Thoracic aorta (tissue), 1 donor: ENCODE measurements around a stretch of chr1.

DNA sequence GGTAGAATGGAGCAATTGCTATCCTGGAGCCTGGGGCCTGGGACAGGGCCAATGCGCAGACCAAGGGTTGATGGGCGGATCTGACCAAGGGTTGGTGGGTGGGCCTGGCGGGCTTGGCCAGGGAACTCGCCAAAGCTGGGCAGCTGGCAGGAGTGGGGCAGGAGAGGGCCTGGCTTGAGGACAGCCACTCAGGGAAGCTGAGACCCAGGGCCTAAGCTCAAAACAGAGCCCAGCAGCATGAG, 70.9 kb upstream of the POU3F1 start:
- RAMPAGE, long total RNA = no peak

GRCh38 chr1:38270316-38270930, 223.8 kb upstream of the POU3F1 start:
- RAMPAGE, long total RNA = no peak

GRCh38 chr1:38474513-38475209, 384.9 kb downstream of the RRAGC start:
- RAMPAGE, long total RNA = no peak

- RAMPAGE, long total RNA = no peak
Measured at GRCh38 chr1:38579830-38580152, 279.8 kb downstream of the RRAGC start.

DNA sequence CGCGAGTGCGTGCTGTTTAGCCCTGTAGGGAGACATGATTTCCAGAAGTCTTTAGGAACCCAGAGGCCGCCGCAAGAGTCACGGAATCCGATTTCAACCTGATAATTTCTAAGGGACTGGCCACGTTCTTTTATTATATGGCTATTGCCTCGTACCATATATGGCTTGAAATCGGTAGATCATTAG, 851 bp downstream of the AKIRIN1 start:
- RAMPAGE, long total RNA = no peak

GRCh38 chr1:38993169-38993618, 2.1 kb downstream of the AKIRIN1 start:
- RAMPAGE, long total RNA = no peak

- RAMPAGE, long total RNA = no peak
Measured at GRCh38 chr1:39035406-39035795, 9.3 kb downstream of the NDUFS5 start.

DNA sequence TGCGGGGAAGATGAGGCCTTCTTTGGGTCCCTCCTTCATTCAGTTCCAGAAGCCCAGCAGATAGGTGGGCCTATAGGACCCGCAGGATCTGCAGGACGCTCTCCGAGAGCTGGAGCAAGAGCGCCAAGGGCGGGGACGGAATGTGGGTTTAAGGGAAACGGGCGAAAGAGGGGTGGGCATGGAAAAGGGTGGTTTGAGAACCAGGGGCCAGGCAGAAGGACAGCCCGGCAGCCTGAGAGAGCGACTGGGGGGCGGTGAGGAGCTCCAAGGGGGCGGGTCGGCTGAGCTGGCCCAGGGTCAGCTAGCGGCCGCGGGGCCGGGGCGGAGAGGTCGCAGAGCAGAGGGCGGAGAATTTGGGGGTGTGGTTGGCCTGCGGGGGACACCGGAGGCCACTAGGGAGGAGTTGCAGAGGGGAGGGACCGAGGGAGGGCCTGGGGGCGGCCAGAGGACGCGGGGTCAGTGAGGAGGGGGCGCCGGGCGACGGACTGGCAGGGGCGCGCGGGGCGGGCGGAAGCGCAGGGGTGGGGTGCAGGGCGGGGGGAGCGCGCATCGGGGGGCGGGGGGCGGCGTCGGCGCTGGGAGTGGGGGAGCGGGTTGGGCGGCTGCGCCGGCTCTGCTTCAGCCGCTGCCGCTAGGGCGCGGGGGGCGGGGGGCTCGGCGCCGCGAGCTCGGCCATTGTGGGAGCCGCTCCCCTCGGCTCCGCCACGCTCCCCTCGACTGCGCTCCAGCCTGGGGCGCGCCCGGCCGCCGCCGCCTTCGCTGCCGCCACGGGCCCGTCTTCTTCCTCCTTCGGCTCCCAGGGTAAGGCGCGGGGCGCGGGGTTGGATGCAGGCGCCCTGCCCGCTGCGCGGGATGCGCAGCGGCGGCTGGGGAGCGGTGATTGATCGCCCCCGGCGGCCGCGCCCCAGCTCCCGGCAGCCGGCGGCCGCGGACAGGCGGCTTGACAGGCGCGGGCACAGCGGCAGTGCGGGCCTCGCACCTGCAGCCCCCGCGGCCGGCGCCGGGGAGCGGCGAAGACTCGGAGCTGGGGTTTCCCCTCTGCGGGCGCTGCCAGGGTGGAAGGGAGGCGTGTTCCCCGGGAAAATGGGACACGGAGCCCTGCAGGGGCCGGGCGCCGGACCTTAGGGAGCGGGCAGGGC, 55.0 kb downstream of the NDUFS5 start:
- RAMPAGE, long total RNA = no peak

DNA sequence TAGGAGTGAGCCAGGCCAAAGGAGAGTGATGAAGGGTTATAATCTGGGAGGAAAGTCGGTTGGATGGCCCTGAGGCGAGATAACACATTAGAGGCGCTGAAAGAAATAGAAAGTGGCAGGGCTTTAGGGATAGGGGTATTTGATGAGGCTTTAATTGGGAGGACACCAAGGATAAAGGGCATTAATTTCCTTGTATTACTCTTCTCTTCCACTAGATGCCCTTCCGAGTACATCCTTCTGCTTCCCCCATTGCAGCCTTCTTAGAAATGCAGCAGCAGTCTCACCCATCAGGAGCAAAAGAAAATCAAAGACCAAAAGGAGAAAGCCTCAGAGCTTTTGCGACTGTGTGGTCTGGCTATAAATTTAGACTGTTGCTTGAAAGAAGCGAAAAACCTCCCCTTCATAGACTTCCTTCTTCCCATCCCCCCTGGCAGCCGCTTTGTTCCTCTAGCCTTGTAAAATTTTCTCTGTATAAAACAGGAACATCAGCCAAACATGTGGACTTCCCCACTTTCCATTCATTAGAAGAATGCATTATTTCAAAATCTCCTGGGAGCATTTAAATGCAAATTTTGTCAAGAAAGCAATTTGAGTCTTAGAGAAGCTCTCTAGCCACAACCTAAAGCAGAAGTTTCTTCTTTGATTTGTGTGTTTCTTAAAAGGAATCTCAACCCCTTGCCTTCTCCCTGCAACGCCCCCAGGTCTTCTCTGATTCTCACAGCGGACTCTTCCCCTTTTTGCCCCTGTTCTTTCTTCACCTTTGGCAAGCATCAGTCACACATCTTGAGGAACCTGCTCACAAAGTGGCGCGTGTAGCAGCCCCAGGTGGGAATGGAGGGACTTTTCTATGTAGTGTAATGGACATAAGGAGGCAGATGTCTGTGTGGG, 76.6 kb downstream of the NDUFS5 start:
- RAMPAGE, long total RNA = no peak

DNA sequence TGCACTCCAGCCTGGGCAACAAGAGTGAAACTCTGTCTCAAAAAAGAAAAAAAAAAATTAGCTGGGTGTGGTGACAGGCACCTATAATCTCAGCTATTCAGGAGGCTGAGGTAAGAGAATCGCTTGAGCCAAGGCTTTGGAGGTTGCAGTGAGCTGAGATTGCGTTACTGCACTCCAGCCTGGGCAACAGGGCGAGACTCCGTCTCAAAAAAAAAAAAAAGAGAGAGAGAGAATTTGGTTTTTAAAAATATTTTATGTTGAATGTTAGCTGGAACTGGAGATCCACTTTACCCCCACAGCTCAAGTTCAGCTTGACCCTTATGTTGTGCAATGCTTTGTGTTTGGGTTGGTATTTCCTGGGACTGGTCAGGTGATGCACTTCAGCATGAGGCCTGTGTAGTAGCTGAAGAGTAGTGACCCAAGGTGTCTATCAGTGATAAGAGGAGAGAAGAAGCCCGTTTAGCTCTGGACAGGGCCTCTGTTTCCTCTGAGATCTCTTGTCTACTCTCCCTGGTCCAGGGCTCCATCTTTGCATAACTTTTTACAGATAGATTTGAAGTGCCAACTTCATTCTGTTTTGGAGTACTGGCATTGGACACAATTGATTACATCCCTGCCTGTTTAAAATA, 36.7 kb upstream of the MACF1 start:
- RAMPAGE, long total RNA = no peak

DNA sequence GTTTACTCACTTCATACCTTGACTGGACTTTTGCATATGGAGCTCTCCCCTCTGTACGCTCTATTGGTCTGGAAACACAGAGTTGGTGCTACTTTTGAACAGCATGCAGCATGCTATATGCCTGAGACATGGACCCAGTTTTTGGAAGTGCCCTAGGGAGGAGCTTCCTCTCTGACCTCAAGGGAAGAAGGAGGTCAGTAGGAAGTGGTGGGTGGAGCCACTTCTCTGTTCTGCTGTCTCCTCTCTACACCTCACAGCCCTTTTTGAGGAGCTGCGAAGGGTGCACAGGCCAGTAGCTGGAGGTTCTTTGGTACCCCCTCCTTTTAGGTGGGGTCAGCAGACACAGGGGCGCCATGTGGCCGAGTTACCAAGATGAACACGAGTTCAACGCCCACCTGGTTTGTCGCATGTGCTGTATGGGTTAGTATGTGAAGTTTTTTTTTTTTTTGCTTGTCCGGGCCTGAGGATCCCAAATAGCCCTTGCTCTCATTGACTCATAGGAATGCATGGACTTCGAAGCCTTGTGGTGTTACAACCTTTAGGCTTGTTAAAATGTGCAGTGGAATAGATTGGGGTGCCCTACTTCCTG, 10.6 kb downstream of the MACF1 start:
- RAMPAGE, long total RNA = no peak

DNA sequence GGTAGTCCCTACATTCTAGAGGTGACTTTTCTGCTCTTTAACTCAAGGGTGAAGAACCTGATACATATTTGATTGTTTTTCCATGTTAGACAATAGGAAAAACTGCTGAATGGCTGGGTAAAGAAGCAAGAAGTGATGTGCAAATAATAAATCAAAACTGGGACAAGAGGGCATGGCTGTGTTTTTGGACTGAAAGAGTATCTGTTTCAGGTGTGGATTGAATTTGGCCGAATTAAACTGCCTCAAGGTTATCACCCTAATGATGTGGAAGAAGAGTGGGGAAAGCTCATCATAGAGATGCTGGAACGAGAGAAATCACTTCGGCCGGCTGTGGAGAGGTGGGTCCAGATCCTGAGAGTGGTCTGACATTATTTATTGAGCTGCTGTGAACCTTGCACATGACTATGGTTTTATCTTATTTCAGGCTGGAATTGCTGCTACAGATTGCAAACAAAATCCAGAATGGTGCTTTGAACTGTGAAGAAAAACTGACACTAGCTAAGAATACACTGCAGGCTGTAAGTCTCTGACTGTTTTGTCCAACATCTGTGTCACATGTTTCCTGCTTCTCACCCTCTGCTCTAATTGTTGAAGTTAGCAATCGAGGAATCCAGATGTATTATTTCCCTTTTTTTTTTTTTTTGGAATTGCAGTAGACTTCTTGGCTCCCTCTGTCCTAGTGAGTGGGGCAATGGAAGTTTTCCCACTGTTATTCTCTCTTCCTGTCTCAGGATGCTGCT, 80.5 kb downstream of the MACF1 start:
- RAMPAGE, long total RNA = no peak

DNA sequence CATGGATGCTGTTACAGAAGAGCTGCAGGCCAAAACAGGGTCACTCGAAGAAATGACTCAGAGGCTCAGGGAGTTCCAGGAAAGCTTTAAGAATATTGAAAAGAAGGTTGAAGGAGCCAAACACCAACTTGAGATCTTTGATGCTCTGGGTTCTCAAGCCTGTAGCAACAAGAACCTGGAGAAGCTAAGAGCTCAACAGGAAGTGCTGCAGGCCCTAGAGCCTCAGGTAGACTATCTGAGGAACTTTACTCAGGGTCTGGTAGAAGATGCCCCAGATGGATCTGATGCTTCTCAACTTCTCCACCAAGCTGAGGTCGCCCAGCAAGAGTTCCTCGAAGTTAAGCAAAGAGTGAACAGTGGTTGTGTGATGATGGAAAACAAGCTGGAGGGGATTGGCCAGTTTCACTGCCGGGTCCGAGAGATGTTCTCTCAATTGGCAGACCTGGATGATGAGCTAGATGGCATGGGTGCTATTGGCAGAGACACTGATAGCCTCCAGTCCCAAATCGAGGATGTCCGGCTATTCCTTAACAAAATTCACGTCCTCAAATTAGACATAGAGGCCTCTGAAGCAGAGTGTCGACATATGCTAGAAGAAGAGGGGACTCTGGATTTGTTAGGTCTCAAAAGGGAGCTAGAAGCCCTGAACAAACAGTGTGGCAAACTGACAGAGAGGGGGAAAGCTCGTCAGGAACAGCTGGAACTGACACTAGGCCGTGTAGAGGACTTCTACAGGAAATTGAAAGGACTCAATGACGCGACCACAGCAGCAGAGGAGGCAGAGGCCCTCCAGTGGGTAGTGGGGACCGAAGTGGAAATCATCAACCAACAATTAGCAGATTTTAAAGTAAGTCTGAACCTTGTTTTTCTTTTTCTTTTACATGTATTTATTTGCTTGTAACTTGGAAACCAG, 103.4 kb upstream of the BMP8A start:
- RAMPAGE, long total RNA = no peak

- RAMPAGE, long total RNA = no peak
Measured at GRCh38 chr1:39432226-39432855, 59.1 kb upstream of the BMP8A start.

DNA sequence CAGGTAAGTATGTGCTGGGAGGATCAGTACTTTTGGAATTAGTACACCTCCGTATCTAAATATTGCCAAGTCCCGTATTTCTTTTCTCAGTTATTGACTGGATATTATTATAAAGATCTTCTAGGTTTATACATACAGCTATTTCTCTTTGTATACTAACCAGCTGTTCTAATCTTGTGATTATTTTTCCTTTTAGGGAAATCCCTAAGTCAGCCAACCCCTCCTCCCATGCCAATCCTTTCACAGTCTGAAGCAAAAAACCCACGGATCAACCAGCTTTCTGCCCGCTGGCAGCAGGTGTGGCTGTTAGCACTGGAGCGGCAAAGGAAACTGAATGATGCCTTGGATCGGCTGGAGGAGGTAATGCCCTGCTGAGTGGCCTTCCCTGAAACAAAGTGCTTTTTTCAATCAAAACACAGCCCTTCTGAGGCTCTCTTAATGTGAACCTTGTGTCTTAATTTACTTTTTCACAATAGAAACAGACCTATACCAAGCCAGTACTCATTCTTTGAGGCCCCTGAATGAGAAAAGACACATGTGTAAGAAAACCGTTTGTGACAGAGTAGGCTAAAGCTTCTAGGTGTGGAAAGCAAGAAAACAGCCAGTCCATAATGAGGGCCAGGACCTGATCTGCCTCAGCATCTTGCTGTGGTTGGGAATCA, 32.4 kb upstream of the BMP8A start:
- RAMPAGE, long total RNA = no peak

GRCh38 chr1:39508905-39509249, 17.4 kb downstream of the BMP8A start:
- RAMPAGE, long total RNA = no peak

GRCh38 chr1:39560222-39560879, 16.2 kb downstream of the PABPC4 start:
- RAMPAGE, long total RNA = no peak

- RAMPAGE, long total RNA = no peak
Measured at GRCh38 chr1:39568585-39569273, 7.9 kb downstream of the PABPC4 start.

DNA sequence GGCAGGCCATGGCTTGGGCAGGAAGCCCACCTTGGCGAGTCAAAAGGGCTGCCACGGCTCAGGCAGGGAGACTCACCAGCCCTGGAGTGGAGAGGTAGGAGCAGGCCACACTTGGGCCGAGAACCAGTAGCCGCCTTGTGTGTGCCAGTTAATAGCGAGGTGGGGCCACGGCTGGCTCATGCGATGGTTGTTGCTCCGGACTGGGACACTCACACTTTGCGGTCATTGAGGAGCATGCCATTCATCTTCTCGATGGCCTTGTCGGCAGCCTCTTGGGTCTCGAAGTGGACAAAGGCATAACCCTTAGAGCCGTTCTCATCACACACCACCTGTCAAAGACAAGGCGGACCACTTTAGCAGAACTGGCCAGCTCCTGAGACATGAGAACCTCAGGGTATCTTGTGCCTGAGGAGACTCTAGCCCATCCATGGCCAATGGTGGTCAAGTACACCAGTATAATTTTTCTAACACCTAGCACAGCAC, 5.5 kb downstream of the PABPC4 start:
- RAMPAGE, long total RNA = no peak

- RAMPAGE, long total RNA = no peak
Measured at GRCh38 chr1:39622818-39623516, 16.5 kb downstream of the HEYL start.